Diencephalon (tissue), 2 donors: ENCODE measurements around the genes COX6A2, TP53TG3E and MYLK3.

- RAMPAGE, long total RNA: no peak
Observed at GRCh38 chr16:31126815-31127709, 8.5 kb downstream of the PRSS8 start.

DNA sequence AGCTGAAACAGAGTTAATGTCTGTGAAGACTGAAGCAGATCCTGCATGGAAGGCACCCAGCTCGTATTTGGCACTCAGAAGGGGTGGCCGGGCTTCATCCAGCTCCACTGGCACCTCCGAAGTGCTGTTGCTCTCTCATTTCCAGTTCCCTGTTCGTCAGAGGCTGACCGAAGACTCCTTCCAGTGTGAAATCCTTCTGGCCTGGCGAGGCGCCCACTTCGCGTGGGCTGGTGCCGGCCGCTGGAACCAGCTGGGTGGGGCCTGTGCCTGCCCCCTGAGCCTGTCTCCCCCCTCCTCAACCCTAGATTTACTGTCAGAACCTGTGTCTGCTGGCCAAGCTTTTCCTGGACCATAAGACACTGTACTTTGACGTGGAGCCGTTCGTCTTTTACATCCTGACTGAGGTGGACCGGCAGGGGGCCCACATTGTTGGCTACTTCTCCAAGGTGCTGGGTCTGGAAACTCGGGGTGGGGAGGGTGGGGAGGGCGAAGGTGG is 5.8 kb downstream of the PRSS8 start:
- RAMPAGE, long total RNA: no peak

- RAMPAGE, long total RNA: no peak
Observed at GRCh38 chr16:31138399-31139279, 3.1 kb upstream of the PRSS8 start.

GRCh38 chr16:31187265-31187974 is 7.5 kb downstream of the FUS start:
- RAMPAGE, long total RNA: no peak

DNA sequence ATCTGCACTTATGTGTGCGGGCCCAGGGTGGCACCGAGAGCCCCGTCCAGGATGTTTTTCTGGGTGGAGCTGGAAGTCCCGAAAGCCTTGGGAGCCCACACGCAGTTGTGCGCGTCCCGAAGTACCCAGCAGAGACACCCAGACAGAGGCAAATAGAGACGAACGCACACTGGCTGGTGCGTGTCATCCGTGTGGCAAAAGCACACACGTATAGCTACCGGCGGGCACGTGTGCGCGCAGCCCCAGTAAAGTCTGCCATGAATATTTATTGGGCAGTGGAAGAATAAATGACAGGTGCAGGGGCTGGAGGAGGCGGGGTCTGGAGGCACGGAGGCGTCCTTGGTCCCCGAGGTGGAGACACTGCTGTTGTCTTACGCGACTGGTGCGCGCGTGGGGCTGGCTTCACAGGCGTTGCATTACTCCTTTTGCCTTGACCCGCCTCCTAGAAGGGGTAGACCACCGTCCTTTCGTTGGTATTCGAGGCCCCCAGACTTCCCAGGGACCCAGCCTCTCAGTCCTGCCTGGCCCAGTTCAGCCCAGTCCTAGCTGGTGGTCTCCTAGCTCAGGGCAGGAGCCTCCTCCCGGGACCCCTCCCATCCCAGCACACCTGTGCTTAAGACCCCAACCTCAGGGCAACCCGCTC is 1.1 kb downstream of the PYDC1 start:
- RAMPAGE, long total RNA: no peak

DNA sequence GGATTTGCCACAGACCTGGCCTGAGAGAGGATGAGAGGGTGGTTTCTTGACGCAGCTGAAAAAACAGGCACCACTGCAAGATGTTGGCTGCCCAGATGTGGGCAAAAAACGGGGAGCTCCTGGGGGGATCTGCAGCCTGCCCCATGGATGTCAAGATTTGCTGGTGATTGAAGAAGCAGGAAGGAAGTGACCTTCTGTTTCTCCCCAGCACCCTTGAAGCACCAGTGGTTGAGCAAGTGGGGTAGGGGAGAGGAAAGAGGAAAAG is 6.9 kb downstream of the ITGAD start:
- RAMPAGE, long total RNA: no peak

- RAMPAGE, long total RNA: start-site peak on the minus strand at chr16:31428358-31428395, 45 and 21 reads in 2 replicates
Observed at GRCh38 chr16:31428190-31428665, at the start of gene COX6A2. Gene COX6A2 (minus strand): TSS chr16:31428360.

DNA sequence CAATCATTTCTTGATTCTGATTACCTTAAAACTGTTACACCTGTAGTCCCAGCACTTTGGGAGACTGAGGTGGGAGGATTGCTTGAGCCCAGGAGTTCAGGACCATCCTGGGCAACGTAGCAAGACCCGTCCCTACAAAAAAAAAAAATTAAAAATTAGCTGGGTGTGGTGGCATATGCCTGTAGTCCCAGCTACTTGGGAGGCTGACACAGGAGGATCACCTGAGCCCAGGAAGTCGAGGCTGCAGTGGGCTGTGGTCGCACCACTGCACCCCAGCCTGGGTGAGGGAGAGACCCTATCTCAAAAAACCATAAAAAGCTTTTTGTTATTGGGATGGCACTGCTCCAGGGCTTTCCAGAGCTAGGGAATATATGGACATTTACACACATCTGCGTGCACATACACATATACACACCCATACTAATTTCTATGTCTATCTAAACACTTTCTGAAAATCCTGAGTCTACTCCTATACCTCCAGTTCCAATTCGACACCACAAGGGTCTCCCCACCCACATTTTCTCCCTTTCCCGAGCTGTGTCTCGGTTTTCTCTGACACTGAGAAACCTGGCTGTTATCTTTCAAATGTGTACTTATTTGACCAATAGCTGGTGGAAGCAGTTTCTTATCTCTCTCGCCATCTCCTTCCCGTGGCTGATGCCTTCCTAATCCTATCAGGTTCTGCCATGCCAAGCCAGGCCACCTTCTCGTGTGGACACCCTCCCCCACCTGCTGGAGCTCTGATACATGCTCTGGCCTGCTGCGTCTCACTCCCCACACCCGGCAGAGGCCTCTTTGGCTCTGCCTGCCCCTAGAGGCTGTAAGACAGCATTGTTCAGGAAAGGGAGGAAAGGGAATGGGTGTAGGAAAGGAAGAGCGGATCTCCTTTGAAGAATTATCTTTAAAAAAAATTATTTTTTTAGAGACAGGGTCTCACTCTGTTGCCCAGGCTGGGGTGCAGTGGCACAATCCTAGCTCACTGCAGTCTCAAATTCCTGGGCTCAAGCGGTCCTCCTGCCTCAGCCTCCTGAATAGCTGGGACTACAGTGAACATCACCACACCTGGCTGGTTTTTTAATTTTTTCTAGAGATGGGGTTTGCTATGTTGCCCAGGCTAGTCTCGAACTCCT is 7.8 kb upstream of the ARMC5 start:
- RAMPAGE, long total RNA: no peak

- RAMPAGE, long total RNA: no peak
Observed at GRCh38 chr16:31488901-31489134, 5.9 kb downstream of the SLC5A2 start.

DNA sequence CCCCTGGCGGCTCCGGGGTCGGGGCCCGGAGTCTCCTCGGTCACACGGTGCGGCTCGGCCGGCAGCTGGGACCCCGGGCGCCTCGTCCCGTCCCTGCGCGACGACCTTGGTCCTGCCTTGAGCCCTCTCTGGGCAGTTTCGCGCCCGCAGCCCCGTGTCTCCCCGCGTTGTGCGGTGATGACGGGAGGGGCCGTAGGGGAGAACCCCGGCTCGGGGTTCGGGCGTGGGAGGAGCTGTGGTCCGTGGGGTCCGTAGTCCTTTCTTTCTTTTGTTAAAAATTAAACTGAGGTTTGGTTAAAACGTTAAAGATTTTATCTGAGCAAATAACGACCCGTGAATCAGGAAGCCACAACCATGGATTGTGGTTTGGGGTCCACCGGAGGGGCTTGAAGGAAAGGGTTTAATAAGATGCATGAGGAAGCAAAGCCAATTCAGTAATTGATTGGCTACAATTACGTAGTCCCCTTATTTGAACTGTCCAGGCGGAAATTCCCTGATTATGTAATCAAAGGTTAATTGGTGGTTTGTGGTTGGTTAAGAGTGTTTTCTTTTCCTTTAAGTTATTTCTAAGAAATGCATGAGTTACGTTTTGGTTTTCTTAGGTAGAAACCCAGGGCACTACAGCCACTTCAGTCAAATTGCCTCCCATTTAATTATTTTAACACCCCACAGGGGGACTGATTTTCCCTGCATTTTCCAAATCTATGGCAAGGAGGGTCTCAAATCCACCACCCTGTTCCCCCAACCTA is 12.1 kb upstream of the KRBOX5 start:
- RAMPAGE, long total RNA: no peak

- RAMPAGE, long total RNA: no peak
Observed at GRCh38 chr16:33303967-33304571, at the start of gene TP53TG3E. Gene TP53TG3E (plus strand): TSS chr16:33304306.

DNA sequence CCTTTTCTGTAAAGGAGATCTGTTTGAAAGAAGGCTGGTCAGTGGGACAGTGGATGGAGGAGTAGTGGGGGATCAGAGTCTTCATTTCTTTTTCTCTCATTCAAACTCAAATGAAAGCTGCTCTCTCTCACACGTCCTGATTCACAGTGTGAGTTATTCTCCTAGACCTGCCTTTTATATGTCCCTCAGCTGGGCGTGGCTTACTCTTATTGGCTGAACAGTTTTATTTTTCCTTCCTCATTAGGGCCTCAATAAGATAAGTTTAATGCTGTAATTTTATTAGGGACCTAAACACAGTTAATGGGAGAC is 1925.5 kb downstream of the TP53TG3F start:
- RAMPAGE, long total RNA: no peak

GRCh38 chr16:35552694-35553470 is 2093.5 kb downstream of the TP53TG3F start:
- RAMPAGE, long total RNA: no peak

GRCh38 chr16:46580494-46581000 is 40.6 kb downstream of the SHCBP1 start:
- RAMPAGE, long total RNA: no peak

GRCh38 chr16:46658913-46659344 is 30.0 kb downstream of the VPS35 start:
- RAMPAGE, long total RNA: no peak

GRCh38 chr16:46747845-46748714 is at the start of gene MYLK3:
Gene MYLK3 (minus strand): TSS chr16:46748344.
- RAMPAGE, long total RNA: no peak

- RAMPAGE, long total RNA: no peak
Observed at GRCh38 chr16:46758638-46759097, 10.5 kb upstream of the MYLK3 start.

DNA sequence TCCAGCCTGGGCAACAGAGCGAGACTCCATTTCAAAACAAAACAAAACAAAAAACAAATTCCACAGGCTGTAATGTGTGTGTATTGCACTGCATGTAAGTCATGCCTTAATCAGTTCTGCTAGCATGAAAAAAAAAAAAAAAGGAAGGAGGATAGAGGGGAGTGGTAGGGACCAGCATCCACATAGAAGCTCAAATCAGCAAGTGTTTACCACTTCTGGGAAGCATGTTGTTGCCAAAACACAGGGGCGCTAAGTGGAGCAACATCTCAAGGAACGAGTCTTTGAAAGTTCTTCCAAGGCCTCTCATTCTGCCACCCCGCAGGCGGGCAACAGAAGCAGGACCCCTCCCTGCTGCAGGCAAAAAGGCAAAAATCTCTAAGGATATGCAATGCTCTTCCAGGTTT is 13.6 kb upstream of the MYLK3 start:
- RAMPAGE, long total RNA: no peak

GRCh38 chr16:46912065-46912956 is 28.1 kb downstream of the GPT2 start:
- RAMPAGE, long total RNA: no peak

DNA sequence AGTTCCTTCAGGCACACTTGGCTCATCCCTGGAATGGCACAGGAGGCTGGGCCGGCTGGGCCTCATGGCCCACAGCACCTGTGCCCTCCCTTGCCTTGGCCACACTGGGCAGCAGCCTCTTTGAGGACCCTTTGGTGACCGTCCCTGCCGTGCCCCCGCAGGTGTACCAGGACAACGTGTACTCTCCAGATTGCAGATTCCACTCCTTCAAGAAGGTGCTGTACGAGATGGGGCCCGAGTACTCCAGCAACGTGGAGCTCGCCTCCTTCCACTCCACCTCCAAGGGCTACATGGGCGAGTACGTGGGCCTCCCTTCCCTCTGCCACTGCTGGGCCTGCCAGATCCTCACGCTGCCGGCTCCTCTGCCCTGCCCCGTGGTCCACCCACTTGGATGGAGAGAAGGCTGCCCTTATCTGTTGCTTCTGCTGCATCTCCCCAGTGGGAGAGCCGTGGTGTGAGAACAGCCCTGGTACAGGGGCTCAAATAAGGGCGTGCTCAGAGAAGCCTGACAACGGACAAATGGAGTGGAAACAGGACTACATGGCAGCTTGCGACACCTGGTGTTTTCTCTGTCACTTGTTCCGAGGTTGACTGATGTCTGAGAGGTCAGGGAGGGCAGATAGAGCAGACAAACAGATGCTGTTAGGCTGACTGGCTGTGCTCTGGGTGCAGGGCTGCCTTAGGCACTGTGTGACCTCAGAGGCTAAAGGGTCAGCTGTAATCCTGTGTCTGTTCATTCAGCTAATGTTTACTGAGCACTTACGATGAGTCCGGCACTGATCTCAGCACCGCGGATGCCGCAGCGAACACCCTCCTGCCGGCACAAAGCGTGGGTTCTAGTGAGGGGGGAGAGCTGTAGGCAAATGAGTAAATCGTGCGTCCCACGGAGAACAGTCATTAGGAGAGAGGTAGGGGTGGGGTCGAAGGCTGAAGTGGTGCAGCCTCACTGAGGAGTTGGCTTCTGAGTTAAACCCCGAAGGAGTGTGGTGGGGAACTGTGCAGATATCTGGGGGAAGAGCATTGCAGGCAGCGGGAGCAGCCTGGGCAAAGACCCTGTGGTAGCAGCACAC is 34.6 kb downstream of the GPT2 start:
- RAMPAGE, long total RNA: no peak